Fibroblast of villous mesenchyme (primary cell): ENCODE measurements around the genes HTR1E and PNRC1.

- CAGE, long polyA plus RNA = no peak
Measured at GRCh38 chr6:83463869-83464362, 33.1 kb upstream of the ME1 start.

DNA sequence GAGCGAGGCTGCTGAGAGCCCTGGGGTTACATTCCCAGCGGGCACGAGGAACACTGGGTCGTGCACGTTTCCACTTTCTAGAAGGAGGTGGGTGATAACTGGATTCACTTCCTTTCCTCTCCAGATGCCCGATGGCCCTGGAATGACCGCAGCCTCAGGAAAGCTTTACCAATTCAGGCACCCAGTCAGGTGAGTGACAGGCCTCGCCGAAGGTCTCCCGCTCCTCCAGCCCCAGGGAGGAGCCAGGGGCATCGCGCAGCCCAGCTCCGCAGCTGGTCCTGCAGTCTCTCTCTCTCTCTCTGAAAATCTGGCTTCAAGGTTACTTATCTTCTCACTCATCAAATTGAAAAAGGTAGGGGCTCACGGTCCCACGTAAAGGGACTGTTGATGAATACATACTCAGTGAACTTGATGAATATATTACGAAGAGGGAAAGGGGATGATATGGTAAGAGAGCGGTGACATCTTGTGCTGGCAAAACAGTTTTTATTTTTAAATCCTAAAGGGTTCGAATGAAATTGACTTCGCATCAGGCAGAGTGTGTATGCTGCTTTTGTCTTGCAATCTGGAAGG lies 899 bp downstream of the RIPPLY2 start:
- CAGE, long polyA plus RNA = no peak

GRCh38 chr6:83860066-83860573 lies 631 bp downstream of the CYB5R4 start:
- CAGE, long polyA plus RNA = no peak

DNA sequence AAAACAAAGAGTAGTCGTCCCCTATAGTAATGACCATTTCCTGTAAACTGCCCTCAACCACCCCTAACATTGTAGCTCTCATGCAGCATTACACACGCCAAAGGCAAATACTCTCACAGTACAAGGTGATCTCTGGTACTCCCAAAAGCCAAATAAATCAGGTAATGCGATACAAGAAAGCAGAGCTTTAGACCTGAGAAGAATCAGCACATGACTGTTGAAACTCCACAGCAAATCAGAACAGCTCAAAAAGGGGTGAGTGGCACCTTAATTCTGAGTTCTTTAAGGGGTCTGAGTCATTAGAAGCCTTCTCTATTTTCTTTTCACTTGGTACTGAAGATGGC lies 57.1 kb upstream of the MRAP2 start:
- CAGE, long polyA plus RNA = no peak

GRCh38 chr6:84184121-84185391 lies 42.9 kb downstream of the CEP162 start:
- CAGE, long polyA plus RNA = no peak

- CAGE, long polyA plus RNA = no peak
Measured at GRCh38 chr6:85126975-85127220, 323.0 kb upstream of the NT5E start.

GRCh38 chr6:85404690-85405149 lies 45.2 kb upstream of the NT5E start:
- CAGE, long polyA plus RNA = no peak

- CAGE, long polyA plus RNA = no peak
Measured at GRCh38 chr6:85464144-85464658, 14.3 kb downstream of the NT5E start.

GRCh38 chr6:85636542-85637572 lies 5.8 kb downstream of the SYNCRIP start:
- CAGE, long polyA plus RNA = no peak

GRCh38 chr6:85639934-85640818 lies 2.5 kb downstream of the SYNCRIP start:
- CAGE, long polyA plus RNA = no peak

DNA sequence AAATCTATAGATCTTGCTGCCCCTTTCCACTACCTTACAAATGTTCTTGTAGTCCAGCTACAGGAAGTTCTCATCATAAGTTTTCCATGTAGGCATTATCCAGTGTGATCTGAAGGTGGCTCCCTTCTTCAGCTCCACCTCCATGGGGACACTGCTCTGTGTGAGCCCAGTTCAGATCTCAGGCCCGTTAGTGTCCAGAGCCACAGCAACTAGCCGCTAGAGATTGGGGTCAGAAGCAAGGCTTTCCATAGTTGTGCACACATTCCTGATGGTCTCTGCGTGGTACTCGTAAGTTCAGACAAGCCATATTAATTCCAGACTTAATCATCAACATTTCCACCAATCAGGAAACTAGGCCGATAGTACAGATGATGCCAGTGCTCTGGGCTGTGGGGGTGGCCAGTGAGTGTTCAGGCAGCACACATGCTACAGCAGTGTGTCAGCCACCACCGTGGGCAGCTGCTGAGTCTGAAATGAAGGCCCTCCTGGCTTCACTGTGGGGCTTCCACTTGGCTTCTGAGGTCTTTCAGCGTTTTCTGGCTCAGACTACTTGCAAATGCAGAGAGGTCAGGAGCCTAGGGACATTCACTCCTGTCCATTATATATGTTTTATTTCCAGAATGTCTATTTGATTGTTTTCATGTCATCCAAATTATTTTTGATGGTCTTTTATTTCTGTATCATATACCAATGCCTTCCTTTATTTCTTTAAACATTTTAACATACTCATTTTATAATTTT lies 17.6 kb upstream of the SYNCRIP start:
- CAGE, long polyA plus RNA = no peak

- CAGE, long polyA plus RNA = no peak
Measured at GRCh38 chr6:86057166-86057766, 414.6 kb upstream of the SYNCRIP start.

DNA sequence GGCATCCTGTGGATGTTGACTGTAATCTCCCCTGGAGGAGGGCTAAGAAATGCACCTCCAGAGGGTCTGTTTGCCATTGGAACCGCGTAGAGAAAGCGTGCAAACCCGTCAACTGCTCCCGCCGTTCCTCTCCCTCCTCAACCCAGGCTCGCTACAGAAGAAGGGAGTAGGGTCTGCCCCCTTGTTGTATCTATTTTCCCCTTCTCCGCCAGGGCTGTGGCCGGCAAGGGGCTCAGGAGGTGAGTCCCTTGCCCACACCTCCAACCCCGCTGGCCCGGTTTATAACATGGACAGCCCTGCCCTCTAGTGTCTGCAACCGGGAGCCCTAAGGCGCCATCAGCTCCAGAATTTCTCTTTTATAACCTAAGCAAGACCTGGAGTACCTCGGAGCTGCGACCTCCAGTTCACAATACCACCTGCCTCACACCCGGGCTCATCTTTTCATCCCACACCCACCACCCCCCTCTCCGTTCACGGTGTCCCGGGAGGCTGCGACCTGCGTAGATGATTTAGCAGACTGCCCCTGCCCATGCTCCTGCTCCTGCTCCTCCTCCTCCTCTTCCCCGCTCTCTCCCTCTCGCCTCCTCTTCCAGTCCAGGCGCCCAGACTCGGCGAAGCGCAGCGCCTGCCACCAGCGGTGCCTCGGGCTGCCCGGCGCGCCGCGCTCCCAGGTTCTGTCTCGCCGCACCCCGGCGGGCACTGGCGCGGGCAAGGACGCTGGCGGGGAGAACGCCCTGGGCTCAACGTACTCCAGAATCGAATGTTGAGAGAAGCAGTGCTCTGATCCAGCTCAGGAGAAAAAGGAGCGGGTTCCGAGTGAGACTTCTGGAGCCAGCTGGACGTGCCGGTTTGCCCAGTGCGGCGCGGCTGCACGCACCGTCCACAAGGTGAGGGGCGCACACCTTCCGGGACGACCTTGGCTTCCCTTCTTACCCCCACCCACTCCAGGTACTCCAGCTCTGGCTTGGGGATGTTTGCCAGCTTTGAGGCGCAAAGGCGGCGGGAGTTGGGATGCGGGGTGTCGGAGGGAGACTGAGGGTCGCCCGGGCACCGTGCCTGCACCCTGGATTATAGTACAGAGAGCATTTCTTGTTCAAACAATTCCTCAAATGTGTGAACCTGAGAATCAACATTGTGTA lies at the start of gene HTR1E:
TSS of gene HTR1E (plus strand) at position 592 of the 1,139 bp plus-strand sequence.
- CAGE, long polyA plus RNA = no peak

GRCh38 chr6:87328625-87329201 lies 365 bp downstream of the GJB7 start:
- CAGE, long polyA plus RNA = no peak

DNA sequence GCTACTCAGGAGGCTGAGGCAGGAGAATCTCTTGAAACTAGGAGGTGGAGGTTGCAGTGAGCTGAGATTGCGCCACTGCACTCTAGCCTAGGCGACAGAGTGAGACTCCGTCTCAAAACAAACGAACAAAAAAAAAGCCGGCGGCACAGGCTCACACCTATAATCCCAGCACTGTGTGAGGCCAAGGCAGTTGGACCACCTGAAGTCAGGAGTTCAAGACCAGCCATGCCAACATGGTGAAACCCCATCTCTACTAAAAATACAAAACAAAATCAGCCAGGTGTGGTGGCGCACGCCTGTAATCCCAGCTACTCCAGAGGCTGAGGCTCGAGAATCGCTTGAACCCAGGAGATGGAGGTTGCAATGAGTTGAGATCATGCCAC lies 5.2 kb downstream of the AKIRIN2 start:
- CAGE, long polyA plus RNA = no peak

DNA sequence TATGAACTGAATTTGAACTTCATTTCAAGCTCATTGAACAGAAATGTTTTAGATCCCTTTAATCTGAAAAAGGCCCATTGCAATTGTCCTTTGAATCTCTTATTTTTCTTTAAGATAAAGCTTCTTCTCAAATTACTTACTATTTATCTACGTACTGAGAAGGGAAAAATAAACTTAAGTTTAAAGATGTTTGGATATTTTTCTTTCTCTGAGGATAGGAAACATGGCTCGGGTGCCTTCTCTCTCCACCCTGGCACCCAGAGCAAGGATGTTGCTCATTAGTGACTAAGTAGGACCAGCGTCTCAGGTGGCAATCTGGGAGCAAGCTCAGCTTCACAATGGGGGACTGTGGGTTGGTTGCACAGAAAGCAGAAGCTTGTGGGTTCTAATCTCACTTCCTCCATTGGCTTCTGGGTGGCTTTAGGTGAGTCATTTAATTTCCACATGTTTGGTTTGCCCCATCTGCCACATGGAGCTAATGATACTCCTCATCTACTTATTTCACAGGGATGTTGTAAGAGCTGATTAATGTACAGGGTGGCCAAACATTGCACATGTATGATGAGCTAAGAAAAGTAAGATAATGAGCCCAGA lies 54.7 kb upstream of the AKIRIN2 start:
- CAGE, long polyA plus RNA = no peak

DNA sequence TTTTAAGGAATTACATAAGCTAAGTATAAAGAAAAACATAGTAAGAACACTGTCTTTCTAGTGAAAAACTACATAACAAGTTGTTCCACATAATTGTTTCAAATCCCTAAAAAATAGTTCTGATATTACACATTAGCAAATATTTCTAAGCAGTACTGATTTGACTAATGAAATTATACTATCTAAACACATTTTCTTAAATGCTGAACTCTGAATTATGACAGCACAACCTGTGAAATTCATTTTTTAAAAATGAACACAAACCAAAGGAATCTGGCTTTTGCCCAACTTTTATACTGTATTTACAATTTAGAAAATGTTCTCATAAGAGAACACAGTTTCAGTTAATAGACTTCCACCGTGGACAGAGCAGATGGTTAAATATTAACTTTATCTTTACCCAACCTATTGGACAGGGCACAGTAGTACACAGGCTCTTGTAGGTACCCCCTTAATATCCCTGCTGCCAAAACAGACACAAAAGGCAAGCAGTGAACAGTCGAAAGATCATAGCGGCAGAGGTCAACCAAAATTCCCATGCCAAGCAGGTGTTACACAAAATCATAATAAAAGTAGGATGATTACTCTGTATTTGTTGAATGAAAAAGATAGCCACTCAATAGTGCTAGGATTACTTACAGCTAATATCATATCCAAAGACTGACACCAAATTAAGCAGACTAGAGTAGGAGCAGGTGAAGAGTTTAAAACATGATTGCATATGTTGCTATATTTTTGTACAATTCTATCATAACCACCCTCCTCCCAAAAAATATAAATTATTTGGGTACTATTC lies 122.5 kb downstream of the RNGTT start:
- CAGE, long polyA plus RNA = no peak

GRCh38 chr6:89050165-89051026 lies 30.2 kb upstream of the PNRC1 start:
- CAGE, long polyA plus RNA = no peak

GRCh38 chr6:89080181-89081276 lies at the start of gene PNRC1:
Gene PNRC1 (plus strand): TSS chr6:89080751.
- CAGE, long polyA plus RNA = start-site peak on the plus strand at chr6:89080743-89080777, 96 and 65 reads in 2 replicates

- CAGE, long polyA plus RNA = no peak
Measured at GRCh38 chr6:89146172-89147332, 697 bp downstream of the PM20D2 start.